Measurements from ENCODE around the gene MT1H.

DNA sequence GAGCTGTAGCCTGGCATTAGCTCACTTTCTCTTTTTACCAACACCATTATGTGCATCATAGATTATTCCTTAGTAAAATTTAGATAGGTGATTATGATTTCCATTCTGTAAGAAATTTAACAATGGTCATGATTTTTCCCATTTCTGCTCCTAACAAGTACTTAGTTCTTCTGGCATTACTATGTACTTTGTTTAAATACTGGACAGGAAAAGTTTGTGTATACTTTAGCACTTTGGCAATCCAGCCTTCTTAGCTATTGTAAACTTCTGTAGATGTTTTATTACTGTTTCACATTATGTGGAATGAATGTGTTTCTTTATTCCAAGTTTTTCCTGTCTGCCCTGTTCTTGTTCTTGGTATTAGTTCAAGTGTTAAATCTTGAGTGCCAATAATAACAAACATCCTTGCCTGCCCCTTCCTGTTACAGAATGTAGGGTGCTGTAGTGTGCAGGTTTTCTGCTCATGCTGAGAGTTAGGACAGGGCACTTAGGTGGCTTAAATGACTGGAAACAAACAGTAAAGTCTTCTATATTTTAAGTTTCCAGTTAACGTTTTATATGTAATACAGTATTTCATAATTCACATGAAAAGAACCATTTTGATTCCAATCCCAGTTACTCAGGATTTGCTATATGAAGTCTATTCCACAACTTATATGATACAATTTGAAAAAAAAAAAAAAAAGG is 7.2 kb upstream of the CAPNS2 start:
- PRO-cap: no peak

DNA sequence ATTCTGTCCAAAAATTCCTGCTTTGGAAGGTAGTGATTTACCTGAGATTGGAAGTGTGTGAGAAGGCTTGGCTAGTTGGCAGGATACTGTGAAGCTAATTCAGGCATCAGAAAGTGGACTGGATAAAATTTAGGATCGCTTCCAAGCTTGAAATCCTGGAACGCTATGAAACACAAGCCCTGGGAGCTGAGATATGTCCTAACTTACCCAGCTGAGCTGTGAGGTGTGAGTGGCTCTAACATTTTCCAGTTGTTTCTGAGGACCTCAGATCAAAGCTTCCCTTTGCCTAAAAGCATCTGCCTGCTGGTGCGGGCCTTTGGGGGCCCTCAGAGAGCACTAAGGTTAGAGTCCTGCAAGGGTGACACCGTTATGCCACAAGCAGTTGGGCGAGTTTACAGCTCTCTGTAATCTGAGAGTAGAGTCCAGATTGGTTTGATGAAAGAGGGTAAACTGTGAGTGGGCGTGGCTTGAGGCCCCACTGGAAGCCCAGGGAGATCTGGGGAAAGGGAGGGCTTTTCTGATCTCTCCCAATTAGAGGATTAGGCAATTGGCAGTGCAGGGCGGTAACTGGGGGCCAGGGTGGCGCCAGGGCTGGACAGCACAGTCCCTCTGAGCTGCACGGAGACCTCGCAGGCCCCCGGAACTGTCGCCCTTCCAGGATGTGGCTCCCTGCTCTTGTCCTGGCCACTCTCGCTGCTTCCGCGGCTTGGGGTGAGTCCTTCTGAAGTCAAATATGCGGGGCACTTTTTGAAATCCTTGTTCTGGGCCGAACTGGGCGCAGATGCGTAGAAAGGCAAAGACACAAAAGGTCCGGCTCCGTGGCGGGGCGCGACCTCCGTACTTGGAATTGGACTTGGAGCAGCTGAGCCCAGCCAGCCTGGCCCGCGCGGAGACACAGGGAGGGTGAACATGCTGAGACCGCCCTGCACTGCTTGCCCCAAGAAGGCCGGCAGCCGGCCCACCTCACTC is 72.6 kb downstream of the CES1 start:
- PRO-cap: no peak

GRCh38 chr16:55871782-55872237 is 3.4 kb downstream of the CES5A start:
- PRO-cap: no peak

- PRO-cap: no peak
Measured at GRCh38 chr16:56102038-56102519, 89.2 kb upstream of the GNAO1 start.

DNA sequence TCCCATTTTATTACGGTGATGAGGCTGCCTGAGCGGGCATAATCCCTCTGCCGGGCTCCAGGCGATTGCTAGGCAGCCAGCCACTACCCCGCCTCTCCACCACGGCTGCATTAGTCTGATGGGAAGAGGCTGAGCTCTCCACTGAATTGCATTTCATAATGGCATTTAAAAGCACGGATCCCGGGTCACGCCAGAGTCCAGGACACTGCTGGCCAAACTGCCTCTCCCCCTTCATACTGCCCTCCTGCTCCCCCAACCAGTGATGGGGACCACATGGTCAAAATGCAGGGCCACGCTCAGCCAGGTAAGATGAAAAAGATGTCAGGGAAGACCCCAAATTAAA is 88.8 kb upstream of the GNAO1 start:
- PRO-cap: no peak

DNA sequence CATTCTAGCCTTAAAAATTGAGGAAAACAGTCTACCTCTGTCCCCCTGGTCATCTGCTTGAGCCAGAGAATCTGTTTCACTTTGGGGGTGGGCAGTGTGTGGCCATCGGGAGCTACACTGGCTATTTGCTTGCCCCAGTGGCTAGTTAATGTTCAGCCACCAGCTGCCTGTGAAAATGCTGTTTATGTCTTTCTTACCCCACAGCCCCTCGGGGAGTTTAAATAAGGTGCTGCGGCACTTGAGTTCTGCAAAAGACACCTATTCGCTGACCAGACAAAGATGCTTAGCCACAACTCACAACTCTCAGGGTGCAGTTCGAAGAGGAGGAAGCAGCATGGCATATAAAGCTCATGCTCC is 43.5 kb downstream of the GNAO1 start:
- PRO-cap: no peak

DNA sequence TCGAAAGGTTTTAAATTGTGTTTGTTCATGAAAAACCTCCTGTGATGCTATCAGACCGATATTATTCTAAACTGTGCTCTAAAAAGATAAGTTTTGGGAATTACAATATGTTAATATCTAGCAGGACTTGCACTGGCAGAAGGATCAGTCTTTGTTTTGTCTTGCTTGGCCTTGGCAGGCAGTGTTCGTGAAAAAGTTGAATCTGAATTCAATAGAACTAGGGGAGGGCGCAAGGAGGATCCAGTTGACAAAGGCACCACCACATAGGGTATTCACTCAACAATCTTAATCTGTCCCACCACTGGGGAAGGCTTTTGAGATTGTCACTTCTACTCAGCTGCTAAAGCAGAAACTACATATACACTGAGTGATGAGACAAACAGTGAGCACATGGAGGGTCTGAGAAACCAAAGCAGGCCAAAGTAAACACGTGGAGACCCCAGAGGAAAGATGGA is 2.5 kb downstream of the AMFR start:
- PRO-cap: no peak

- PRO-cap: no peak
Measured at GRCh38 chr16:56642873-56643300, 4.4 kb downstream of the MT1A start.

- PRO-cap: no peak
Measured at GRCh38 chr16:56668979-56670024, at the start of gene MT1H. Gene MT1H (plus strand): TSS chr16:56669814.

GRCh38 chr16:56684197-56684930 is 2.1 kb downstream of the MT1X start:
- PRO-cap: no peak

DNA sequence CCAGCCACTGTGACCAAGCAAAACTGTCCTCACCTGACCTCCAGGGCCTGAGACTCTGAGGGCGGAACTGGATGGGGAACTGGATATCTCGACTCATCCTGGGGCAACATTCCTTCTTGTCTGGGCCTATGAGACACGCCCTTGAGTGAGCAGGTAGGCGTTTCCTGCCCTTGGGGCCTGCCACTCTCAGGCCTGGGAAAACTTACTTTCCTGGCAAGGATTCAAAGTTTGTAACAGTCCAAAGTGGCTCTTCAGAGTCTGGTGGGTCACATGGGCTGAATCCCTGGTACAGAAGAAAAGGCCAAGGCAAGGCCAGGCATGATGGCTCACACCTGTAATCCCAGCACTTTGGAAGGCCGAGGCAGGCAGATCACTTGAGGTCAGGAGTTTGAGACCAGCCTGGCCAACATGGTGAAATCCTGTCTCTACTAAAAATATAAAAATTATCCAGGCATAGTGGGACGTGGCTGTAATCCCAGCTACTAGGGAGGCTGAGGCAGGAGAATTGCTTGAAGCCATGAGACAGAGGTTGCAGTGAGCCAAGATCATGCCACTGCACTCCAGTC is 9.8 kb downstream of the MT1X start:
- PRO-cap: no peak

DNA sequence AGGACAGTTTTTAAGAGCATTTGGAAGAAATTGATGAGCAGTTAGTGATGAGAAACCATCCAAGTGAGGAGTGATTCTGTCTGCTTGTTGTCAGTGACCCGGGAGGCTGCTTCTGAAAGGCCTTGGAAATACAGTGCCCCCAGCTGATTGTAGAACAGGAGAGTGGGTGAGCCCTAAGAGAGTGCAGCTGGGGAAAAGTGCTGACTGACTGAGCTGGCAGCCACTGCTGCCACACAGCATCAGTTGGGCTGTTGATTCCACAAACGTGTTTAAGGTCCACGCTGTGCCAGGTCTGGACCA is 18.8 kb downstream of the NUP93 start:
- PRO-cap: no peak

DNA sequence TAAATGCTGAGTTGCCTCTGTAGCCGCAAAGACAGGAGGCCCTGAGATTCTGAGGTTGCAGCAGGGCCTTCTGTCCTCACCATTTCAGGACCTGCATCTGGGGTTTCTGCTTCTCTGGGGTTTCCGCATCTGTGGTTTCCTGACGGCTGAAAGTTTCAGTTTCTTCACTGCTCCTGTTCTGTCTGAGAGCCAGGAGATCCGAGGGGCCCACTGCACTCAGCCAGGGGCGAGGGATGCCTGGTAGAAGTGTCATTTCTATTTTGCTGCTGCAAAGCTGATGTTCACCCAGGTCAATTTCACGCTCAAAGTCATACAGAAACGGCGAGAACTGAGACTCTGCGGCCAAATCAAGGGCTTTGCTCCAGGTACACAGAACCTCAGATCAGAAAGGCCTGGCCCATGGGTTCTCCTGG is 4.5 kb upstream of the SLC12A3 start:
- PRO-cap: no peak

DNA sequence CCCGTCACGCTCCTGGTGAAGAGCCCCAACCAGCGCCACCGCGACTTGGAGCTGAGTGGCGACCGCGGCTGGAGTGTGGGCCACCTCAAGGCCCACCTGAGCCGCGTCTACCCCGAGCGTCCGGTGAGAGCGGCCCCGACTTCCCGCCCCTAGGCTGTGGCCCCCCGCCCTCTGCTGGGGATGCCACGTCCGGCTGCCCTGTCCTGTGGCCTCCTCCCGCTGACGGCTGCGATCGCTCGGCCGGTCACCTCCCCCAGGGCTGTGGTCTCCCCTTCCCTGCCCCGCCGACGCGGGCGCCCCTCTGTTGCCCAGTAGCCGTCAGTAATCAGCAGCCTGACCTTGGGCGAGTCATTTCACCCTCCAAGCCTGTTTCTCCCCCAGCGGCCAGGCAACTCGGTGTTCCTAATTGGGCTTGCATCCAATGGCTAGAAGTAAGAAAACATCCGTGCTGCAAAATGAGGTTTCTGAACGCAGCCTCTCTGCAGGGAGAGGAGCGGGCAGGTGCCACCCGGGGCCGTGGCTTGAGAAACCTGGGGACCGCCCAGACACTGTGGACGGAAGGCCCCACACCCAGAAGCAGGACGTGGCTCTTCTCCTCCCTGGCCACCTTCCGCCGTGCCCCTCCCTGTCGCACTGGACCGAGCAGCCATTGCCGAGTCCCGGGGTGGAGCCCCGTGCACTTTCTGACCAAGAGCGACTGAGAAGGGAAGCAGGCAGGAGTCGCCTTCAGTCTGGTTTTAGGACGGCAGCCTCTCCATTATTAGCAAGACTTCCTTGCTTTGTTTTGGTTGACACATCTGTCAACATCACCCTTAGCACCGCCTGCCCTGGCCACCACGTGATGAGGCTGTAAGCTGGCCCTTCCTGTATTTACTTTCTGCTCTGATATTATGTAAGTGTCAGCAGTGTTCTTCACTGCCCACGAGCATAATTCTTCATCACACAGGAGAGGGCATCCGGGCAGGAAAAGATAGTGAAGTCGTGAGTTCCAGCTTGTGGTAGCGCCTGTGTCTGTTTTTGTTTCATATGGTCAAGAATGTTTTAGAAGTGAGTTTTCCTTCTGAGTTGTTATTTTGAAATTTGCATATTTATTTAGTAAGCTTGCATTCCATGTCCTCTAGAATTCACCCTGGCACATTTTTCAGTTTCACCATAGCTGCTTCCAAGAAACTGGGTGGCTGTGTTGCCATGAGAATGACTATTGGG is 730 bp downstream of the HERPUD1 start:
- PRO-cap: bidirectional peak, plus-strand start at position 43 of the sequence, minus-strand start at position 125 of the sequence

GRCh38 chr16:56936472-56936883 is 4.5 kb downstream of the HERPUD1 start:
- PRO-cap: no peak

DNA sequence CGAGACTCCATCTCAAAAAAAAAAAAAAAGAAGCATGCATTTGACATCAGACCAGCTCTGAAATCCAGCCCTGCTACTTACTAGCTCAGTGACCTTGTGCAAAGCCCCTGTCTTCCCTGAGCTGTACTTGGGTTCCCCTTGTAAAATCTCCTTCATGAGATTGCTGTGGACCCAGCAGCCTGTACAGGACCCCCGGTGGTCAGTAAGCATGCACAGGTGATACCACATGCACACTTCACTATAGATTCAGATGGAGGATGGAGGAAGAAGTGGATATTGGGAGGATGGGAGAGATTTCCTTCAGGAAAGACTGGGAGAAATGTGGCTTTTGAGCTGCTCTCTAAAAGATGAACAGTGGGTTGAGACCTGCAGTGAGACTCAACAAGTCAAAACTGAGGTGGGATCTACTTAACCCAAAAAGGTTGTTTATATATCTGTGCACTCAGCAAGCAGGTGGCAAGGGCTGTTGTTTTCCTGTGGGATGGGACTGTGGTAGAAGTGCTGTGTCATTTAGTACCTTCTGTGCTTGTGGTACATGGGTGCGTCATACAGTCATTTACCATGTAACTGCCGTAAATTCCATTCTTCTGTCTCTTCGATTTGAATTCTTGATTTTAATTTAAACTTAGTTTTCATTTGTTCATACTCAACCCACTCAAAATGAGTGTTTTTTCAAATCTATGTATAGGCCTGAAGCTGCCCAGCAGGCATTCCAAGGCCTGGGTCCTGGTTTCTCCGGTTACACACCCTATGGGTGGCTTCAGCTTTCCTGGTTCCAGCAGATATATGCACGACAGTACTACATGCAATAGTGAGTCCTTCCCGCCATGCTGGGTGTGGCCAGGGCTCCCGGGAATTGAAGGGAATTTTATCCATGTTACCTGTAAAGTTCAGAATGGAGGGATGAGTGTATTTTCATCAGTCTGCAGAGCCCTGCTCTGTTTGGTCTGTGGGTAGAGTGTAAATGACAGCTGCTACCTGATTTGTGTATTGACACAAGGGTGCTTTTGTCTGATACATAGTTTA is 6.9 kb downstream of the HERPUD1 start:
- PRO-cap: no peak

DNA sequence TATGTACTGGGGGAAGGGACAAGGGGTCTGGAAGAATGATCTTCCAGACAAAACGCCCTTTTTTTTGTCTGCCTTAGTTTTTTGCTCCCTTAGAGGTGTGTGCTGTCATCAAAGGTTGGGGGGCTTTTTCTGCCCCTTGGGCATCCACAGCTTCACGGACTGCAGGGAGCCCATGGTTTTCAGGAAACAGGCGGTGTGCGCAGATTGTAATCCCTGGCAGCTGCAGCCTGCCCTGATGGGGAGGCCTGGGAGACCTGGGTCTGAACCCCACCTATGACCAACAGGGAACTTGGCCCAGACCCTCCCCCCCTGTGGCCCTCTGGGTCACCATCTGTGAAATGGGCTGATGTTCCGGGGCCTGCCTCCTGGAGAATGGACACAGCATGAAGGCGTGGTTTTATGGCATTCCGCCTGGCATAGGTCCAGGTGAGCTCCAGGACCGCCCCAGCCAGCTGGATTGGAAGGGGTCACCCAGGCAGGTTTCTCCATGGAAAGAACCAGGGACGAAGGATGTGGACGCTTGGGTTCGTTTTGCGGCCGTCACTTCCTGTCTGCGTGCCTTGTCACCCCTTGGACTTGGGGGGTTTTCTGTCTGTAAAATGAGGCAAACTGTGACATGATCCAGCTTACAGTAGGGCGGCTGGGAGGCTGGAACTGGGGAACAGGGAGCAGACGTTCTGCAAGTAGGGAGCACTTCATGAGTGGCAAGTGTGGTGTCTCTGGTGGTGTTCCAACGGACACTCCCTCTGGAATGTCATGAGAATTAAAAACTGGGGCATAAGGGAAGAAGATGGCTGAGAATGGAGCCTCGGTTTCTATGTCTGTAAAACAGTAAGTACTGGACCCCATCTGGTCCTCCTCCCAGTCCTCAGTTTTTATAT is 1.5 kb downstream of the CPNE2 start:
- PRO-cap: no peak

DNA sequence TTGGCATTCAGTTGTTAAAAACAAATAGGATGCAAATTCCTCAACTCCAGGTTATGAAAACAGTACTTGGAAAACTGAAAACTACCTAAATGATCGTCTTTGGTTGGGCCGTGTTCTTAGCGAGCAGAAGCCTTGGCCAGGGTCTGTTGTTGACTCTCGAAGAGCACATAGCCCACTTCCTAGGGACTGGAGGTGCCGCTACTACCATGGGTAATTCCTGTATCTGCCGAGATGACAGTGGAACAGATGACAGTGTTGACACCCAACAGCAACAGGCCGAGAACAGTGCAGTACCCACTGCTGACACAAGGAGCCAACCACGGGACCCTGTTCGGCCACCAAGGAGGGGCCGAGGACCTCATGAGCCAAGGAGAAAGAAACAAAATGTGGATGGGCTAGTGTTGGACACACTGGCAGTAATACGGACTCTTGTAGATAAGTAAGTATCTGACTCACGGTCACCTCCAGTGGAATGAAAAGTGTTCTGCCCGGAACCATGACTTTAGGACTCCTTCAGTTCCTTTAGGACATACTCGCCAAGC is 18.5 kb downstream of the RSPRY1 start:
- PRO-cap: no peak

- PRO-cap: no peak
Measured at GRCh38 chr16:57361285-57361841, 2.8 kb downstream of the CCL22 start.

GRCh38 chr16:57392621-57393238 is 11.8 kb upstream of the CCL17 start:
- PRO-cap: no peak